ENCODE measurements around a stretch of chr11.

GRCh38 chr11:102229659-102230359 is 87.5 kb upstream of the BIRC3 start:
- PRO-cap, result no peak

DNA sequence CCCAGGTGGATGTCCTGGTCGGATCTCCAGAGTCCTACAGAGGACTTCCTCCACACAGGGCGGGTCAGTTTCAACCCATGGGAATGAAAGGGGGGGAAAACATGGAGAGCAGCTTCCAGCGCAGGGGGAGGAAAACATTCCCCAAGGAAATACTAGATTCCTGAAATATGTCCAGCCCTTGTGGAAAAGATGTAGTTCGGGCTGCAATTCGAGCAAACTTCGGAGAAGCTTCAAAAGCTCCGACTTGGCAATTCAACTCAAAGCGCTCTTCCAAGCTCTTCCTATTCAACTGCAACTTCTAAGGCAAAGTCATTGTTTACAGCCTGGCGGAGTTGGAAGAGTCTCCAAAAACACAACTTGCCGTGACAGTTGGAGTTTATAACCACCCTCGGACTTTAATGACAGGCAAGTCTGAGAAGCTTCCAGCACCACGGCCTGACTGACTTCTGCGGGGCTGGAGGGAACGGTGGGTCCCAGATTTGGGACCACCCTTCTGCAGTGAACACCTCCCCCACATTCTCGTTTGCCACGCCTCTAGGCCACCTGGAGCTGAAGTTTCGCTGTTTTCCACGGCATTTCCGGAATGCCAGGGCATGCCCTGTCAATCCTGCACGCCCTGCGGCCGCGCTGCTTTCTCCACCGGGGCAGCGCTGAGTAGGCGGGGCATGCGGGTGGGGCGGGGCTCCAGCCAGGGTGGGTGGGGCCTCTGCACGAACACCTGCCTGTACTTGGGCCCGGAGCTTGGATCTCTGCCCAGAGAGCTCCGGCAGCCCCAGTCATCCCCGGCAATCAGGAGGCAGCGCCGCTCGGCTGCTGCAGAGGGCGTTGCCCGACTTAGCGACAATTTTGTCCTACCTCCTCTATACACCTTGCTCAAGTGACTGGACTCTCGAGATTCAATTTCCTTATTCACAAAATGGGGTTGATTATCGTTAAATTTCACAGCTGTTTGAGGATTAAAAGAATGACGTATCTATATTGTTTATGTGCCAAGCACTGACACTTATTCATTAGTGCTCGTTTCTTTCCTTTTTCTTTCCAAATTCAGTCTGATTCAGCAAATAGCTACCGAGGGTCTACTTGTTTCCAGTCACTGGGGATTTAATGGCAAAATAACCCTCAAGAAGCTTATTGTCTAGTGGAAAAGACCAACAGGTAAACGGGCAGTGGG is 48.8 kb upstream of the BIRC3 start:
- PRO-cap, result bidirectional peak, plus-strand start at position 775 of the sequence, minus-strand start at position 629 of the sequence

DNA sequence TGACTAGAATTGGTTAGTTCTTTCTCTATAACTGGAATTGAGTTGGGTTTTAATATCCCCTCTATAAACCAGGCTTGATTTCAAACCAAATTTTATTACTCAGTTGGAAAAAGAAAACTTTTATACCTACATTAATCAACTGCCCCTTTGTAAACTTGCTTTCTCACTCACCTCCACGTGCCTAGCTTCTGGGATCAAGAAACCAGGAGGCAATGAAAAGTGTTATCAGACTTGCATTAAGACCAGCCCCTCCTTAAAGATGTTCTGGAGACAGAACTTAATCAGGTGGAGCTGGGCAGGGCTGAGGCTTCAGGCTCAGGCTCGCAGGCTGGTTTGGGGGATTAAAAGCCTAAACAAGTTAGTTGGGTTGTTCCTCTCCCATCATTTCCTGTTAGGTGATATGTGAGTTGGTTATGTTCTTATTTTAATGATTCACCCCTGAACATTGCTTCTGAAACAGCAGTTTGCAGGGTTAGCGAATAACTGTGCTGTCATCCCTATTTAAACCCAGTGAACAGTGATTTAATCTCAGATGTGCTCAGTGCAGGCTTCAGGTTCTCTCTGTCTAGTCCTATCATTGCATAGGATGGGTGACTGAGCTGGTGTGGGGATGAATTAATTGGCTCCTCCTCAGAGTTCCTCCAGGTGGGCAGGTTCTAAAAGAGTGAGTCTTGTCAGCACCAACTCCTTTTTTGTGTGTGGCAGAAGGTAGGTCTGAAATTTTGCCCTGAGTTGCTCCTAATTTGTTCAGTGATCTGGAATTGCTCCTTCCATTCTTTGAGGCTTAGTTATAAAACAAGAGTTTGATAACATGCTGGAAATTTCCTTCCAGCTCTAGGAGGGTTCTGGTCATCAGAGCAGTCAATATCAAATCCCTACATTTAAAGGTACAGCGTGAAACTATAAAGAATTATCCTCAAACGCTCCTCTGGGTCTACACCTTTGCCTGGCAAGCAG is 47.3 kb upstream of the BIRC3 start:
- PRO-cap, result no peak

- PRO-cap, result no peak
These were observed 37.7 kb upstream of the BIRC3 start for GRCh38 chr11:102279606-102279934.

DNA sequence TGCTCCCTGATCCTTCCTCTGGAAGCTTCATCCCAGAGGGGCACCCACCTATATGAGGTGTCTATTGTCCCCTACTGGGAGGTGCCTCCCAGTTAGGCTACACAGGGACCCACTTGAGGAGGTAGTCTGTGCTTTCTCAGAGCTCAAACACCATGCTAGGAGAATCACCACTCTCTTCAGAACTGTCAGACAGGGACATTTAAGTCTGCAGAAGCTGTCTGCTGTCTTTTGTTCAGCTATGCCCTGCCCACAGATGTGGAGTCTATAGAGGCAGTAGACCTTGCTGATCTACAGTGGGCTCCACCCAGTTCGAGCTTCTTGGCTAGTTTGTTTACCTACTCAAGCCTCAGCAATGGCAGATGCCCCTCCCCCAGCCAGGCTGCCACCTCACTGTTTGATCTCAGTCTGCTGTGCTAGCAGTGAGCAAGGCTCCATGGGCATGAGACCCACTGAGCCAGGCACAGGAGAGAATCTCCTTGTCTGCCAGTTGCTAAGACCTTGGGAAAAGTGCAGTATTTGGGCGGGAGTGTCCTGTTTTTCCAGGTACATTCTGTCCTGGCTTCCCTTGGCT is 16.5 kb upstream of the BIRC3 start:
- PRO-cap, result no peak

DNA sequence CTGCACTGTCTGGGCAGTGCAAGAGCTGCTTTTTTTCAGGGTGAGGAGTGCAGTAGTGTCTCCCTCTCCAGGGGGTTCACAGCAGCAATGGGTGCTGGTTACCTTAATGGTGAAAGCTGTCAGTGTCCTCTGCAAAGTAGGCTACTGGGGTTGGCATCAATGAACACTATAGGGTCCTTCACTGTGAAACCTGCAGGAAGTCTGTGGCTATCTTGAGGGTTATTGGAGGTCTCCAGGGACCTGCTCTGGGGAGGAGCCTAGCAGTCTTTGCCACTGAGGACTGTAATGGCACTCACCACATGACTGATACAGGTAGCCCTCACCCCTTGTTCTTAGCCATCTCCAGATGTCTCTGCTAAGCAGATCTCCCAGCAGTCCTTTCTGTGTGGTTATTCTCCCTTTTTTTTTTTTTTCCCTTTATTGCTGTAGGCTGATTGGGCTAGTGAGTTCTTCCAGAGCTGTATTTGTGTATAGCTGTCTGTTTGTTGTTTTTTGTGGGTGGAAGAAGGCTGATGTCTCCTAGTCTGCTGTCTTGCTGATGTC is 14.5 kb downstream of the BIRC2 start:
- PRO-cap, result no peak

DNA sequence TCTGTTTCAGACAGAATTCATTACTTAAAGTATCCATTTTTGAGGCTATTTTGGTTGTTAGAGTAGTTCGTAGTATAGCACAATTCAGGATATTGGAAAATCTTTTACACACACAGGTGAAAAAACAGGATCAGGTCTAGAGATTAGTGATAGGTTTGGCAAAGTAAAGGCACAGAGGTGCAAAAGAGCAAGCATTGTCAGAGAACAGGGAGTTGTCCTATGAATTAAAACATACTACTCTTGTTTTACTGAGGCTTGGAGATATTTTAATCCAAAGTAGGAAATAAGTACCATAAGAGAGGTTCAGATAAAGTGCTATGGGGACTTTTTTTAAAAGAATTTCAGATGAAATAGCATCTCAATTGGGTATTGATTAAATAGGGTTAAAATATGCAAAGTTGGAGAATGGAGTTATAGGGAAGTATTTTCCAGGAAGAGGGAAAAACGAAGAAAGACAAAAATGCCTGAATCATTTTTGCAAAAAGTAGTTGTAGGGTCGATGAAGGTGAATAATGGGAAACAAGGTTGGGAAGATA is 36.1 kb downstream of the BIRC2 start:
- PRO-cap, result no peak

- PRO-cap, result no peak
These were observed 51.5 kb downstream of the BIRC2 start for GRCh38 chr11:102398374-102399050.

DNA sequence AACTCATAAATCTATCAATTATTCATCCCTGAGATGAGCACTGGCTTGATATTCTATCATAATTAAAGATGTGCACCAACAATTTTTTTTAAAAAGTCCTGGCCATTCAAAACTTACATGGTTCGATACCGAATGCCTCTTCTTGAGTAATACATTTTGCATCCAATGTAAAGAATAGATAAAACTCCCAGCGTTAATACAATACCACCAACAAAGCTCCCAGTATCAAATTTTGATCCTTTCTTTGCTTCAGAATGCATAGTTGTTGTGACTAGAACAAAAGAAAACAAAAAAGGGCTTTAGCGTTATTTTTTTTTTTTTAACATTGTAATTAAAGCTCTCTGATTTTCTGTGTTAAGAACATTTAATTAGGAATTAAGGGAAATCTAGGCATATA is 51.1 kb downstream of the TMEM123 start:
- PRO-cap, result no peak

DNA sequence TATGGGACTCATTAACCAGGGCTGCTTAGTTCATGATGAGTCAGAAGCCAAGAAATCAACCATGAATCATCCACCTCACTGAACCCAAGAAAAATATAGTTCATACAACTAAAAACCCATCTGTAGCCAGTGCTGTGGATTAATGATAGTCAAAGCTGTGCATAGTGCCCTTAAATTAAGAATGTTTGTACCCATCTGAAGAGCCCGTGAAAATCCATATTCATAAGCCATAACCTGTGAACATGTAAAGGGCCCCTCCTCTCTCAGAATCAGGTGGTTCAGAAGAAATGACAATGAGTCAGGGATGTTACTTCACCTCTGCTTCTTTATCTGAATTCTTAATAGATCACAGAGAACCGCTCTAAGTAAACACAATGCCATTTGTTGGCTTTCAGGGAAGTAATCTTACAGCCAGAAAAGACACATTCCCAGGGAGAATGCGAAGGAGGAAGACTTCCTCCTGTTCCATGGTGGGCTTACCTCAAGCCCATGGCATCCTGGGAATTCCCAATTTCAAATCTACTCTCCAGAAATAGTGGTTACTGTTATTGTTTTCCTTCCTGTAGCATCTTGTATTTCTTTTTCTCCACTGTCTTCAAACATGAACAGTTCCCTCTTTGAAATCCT is 25.3 kb downstream of the MMP20 start:
- PRO-cap, result no peak

GRCh38 chr11:103078503-103079637 is 13.1 kb downstream of the DCUN1D5 start:
- PRO-cap, result no peak

- PRO-cap, result no peak
These were observed 60.8 kb downstream of the DYNC2H1 start for GRCh38 chr11:103169952-103170471.

- PRO-cap, result no peak
These were observed 62.3 kb downstream of the DYNC2H1 start for GRCh38 chr11:103171496-103171880.

DNA sequence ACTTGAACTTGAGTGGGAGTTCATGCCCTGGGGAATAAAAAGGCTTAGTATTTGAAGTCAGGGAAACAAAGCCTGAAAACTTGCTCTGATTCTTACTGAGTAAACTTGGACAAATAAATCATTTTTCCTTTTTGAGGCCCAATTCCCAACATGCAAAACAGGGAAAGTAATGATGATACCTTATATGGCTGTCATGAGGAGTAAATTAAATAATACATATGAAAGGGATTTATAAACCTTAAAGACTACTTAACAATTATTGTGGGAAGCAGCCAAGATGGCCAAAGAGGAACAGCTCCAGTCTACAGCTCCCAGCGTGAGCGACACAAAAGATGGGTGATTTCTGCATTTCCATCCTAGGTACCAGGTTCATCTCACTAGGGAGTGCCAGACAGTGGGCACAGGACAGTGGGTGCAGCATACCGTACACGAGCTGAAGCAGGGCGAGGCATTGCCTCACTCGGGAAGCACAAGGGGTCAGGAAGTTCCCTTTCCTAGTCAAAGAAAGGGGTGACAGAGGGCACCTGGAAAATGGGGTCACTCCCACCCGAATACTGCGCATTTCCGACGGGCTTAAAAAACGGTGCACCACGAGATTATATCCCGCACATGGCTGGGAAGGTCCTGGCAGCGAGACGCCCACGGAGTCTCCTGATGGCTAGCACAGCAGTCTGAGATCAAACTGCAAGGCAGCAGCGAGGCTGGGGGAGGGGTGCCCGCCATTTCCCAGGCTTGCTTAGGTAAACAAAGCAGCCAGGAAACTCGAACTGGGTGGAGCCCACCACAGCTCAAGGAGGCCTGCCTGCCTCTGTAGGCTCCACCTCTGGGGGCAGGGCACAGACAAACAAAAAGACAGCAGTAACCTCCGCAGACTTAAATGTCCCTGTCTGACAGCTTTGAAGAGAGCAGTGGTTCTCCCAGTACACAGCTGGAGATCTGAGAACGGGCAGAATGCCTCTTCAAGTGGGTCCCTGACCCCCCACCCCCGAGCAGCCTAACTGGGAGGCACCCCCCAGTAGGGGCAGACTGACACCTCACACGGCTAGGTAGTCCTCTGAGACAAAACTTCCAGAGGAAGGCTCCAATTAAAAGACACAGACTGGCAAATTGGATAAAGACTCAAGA is 297.4 kb upstream of the DDI1 start:
- PRO-cap, result unidirectional peak, plus-strand start at position 266 of the sequence; unidirectional peak, plus-strand start at position 497 of the sequence; bidirectional peak, plus-strand start at position 876 of the sequence, minus-strand start at position 673 of the sequence

- PRO-cap, result no peak
These were observed 250.0 kb upstream of the PDGFD start for GRCh38 chr11:104413963-104414271.

- PRO-cap, result no peak
These were observed 60.5 kb downstream of the CASP4 start for GRCh38 chr11:104907629-104908518.

- PRO-cap, result no peak
These were observed 26.2 kb upstream of the CARD16 start for GRCh38 chr11:105071369-105071678.

GRCh38 chr11:105100087-105100704 is 39.4 kb downstream of the CARD18 start:
- PRO-cap, result no peak

GRCh38 chr11:105611488-105612355 is 1.8 kb downstream of the GRIA4 start:
- PRO-cap, result no peak

GRCh38 chr11:106378750-106379135 is 301.3 kb downstream of the AASDHPPT start:
- PRO-cap, result unidirectional peak, minus-strand start at chr11:106378850

Data from H9 (cell line).